Karpas-422 (cell line): ENCODE results near the genes PDRG1, XKR7 and CCM2L.

DNA sequence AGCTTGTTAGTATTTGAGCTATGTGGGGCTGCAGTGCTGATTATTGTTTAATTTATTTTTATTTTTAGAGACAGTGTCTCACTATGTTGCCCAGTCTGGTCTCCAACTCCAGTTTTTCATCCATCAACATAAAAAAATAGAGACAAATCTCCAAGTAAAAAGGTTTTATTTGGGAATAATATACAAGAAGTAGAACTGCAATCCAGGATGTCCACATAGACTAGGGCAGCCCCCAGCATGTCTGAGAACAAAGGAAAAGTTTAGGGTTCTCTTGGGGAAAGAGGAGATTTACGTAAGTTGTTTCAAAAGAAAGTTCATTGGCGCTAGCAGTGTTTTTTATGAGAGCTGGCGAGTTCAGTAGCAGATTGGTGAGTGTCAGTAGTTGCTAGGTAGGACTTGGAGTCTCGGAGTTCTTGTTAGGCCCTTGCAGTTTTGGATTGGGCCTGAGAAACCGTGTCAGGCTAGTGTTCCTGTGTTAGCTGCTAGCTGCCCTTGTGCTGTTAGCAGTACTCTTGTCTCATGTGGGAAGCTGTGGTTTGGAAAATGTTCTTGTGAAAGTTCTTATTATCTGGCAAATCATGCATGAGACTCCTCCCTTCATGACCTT is 24.6 kb downstream of the TTLL9 start:
- PRO-cap: no peak
- RAMPAGE, long total RNA: no peak

DNA sequence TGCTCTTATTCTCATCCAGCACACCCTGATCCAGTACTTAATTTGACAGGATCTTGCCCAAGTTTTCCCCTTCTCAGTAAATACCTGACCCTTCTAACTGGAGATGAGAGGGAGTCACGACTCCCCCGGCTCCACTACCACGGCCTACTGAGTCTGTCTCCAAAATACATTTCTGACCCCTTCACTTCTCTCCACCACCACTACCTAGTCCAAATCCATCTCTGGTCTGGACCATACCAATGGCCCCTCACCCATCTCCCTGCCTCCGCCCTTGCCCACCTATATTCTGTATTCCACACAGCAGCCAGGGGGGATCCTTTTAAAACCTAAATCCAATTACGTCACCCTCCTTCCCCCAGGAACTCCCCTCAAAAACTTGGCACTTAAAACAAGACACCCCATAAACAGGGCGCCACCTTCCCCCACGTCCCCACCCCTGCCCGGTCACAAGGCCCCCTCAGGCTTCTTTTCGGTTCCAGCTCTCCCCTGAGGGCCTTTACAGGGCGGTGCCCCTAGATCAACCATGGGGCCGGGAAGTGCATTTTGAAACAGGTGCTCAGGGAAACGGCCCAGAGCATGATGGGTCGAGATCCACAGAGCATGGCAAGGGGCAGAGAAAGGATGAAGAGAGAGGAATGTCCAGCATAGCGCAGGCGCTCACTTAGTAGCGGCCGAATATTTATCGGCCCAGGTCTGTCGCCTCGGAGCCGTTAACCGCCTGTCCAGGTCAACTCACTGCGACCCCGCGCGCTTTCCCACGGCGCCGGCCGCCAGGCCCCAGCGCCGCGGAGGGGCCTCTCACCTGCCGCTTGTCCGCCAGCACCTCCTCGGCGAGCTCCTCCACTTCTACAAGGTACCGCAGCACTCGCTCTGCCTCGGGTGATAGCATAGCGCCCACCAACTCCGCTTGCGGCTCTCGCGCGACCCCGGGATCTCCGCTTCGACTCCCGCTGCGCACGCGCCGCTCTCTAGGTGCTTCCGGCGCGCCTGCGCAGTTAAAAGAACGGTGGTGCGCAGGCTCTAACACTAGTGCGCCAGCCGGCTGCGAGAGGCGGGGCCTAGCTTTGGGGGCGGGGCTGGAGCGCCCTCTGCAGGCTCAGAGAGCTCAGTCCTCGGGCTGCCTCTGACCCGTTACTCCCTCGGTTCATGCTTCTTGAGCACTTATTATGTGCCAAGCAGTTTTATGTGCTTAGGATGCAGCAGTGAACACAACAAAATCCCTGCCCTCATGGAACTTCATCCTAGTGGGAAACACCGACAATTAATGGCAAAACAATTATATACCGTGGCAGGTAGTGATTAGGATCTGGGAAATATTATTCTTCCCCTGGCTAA is at the start of gene PDRG1:
Gene PDRG1 (minus strand): TSS at position 974 of the 1,335 bp plus-strand sequence.
- PRO-cap: unidirectional peak, minus-strand start at position 855 of the sequence
- RAMPAGE, long total RNA: no peak

GRCh38 chr20:31967762-31969000 is at the start of gene XKR7:
TSS of gene XKR7 (plus strand) at chr20:31968151.
- PRO-cap: no peak
- RAMPAGE, long total RNA: no peak

DNA sequence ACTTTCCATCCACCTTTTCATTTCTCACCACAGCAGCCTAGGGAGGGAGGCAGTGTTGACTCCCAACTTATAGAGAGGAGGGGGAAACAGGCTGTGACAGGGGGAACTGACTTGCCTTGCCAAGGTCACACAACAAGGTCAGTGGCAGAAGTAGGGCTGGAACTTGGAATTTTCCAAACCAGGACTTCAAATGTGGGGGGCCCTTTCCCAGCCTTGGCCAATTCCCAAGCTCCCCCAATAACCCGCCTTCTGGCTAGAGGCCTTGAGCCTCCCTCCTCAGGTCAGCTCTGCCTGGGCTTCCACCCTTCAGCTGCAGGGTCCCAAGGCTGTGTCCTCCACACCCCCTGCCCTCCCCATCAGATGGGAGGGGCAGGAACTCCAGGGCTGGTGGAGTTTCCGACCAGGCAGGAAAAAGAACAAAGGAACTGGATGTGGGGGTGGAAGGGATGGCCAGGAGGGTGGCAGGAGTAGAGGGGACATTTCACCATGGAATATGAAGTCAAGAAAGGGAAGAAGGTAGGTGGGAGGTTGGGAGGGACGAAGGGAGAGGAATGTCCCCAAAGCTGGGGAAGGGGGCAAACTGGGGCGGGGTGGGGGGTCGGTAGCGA is at the start of gene CCM2L:
Gene CCM2L (plus strand): TSS at position 470 of the 608 bp plus-strand sequence.
- PRO-cap: no peak
- RAMPAGE, long total RNA: no peak

GRCh38 chr20:32034403-32035144 is 17.5 kb upstream of the HCK start:
- PRO-cap: no peak
- RAMPAGE, long total RNA: no peak

DNA sequence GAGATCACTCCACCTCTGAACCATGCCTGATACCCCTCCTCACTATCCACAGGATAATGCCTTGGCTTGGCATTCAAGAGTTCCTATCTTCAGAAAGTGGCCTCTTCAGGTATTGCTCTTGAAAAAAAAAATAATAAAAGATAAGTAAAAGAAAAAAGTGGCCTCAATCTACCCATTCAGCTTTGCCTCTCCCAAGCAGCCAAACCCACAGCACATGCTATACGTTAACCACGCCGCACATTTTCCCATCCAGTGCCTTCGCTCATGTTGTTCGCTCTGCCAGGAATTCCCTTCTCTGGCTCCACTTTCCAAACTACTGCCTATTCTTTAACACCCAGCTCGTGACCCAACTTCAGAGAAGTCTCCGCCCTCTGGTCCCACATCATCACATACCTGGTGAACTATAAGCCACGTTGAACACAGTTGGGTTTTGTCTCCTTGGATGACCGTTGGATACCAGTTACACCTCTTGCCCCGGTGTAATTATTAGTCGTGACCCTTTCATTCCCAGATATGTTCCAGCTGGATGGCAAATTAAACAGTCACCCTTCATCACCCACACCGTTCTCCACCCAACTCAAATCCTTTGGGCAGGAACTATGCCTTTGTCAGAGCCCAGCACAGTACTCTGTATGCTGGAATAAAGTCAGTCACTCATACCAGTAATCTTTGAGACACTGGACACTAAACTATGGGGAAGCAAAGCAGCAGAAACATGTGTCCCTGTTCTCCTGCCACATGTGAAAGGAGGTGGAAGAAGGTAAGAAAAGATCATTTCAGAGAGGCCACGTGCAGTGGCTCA is 22.7 kb downstream of the PLAGL2 start:
- PRO-cap: no peak
- RAMPAGE, long total RNA: no peak

DNA sequence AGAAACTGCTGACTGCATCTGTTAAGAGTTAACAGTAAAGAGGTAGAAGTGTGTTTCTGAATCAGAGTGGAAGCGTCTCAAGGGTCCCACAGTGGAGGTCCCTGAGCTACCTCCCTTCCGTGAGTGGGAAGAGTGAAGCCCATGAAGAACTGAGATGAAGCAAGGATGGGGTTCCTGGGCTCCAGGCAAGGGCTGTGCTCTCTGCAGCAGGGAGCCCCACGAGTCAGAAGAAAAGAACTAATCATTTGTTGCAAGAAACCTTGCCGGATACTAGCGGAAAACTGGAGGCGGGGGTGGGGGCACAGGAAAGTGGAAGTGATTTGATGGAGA is 12.8 kb downstream of the PLAGL2 start:
- PRO-cap: no peak
- RAMPAGE, long total RNA: no peak

DNA sequence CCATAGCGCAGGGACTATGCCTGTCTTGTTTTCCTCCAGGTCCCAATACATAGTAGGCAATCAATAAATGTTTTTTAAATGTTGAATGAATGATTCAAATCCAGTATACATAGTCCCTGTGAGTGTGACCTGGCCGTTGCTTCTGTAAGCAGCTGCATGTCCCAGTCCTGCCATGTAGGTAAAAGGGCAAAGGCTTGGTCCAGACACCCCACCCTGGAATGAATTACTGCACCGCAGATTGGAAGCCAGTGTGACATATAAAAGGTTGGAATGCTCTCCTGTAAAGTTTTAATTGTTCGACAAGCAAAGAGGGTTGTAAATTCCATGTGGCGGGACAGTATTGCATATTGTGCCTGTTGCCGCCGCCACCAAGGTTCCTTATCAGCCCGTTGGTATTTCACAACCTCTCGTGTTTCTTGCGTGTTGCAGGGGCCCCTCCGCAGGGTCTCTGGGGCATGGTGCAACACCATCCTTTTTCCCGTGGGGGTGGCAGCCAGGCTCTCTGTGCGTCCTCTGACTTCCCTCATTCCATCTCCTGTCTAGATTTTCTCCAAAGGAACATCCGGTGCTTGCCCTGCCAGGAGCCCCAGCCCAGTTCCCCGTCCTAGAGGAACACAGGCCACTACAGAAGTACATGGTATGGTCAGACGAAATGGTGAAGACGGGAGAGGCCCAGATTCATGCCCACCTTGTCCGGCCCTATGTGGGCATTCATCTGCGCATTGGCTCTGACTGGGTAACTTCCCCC is 20.2 kb downstream of the POFUT1 start:
- PRO-cap: no peak
- RAMPAGE, long total RNA: no peak

DNA sequence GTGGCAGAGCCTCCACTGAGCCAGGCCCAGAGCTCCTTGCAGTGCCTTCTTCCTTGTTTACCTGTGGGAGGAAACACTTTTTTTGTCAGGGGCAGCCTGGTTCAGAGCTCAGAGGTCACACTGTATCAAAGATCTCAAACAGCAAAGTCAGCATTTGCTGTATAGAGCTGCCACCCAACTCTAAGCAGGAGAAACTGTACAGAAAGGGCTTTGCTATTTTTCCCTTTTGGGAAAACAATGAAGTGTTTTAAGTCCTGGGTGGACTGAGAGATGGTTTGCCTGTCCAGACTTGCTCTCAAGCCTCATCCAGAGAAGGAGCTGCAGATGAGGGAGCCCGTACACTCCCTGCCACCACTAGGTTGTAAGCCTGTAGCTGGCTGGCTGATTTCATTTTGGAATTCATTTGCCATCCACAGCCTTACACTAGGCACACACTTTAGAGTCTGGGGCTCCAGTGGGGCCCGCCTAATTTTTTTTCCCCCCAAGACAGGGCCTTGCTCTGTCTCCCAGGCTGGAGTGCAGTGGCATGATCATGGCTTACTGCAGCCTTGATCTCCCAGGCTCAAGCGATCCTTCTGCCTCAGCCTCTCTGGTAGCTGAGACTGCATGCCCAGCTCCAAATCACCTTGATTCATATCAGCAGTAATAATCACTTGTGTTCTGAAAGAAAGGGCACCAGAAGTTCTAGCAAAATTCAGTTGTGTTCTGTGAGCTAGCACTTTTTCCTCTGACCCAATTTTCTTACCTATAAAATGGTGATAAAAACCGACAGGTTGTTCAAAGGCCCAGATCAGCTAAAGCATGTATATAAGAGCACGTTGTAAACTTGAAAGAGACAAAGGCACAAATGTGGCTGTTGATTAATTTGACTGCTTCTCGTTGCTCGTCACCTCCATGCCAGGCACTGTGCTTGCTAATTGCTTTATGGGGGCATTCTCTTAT is 28.5 kb downstream of the POFUT1 start:
- PRO-cap: no peak
- RAMPAGE, long total RNA: no peak

DNA sequence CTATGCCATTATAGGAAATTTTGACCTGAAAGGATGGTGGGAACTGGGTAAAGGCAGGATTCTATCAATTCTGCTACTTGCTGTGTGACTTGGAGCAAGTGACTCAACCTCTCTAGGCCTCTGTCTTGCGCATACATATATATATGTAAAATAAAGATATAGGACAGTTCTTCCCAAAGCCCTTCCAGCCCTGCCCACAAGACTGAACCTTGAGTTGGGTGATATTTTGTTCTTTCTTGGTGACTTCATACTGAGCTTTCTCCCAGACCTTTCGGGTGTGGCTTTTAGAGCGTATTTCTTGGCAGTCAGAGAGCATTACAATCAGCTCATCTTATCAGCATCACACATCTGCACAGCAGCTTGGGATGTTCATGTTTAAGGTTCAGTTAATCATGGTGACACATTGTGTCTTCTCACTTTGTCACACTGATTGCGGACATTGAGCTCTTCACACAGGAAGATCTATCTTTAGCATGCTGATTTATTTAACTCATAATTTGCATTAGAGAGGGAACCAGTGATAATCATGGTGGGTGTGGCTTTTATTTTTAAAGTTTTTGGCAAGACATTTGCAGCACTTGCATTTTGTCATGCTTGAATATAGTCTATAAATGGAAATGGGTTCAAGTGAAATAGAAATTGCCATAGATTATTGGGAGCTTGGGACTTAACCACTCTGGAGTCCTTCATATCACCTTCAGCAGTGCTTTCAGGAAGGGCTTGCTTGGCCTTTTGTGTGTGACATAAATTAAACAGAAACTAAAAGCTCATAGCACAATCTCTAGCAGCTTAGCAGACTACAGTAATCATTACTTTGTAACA is 8.3 kb downstream of the KIF3B start:
- PRO-cap: no peak
- RAMPAGE, long total RNA: no peak

- PRO-cap: no peak
- RAMPAGE, long total RNA: no peak
Measured at GRCh38 chr20:32367390-32368330, 9.5 kb downstream of the ASXL1 start.

DNA sequence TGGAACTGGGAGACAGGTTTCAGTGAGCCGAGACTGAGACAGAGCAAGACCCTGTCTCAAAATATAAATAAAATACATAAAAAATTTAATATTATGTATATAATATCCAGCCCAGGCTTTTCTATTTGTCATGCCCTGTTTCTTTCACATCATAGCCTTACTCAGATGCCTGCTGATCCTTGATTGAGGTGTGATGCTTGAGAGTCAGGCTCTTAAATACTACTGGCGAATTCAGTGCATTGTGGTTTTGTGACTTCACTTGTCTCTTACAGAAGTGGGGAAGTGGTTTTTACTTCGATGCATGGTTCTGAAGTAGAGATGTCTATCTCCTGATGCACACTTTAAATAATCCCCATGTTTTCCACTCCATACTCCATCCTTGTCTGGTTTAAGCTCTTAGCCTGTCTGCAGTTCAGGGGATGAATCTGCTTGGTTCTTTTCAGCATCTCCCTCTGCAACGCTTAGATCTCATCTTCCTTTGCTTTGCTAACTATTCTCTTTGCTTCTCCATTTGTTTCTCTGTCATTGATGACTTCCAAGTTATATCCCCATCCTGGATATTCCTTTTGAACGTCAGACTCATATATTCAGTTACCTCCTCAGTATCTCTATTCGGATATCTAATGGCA is 29.2 kb downstream of the ASXL1 start:
- PRO-cap: no peak
- RAMPAGE, long total RNA: no peak

DNA sequence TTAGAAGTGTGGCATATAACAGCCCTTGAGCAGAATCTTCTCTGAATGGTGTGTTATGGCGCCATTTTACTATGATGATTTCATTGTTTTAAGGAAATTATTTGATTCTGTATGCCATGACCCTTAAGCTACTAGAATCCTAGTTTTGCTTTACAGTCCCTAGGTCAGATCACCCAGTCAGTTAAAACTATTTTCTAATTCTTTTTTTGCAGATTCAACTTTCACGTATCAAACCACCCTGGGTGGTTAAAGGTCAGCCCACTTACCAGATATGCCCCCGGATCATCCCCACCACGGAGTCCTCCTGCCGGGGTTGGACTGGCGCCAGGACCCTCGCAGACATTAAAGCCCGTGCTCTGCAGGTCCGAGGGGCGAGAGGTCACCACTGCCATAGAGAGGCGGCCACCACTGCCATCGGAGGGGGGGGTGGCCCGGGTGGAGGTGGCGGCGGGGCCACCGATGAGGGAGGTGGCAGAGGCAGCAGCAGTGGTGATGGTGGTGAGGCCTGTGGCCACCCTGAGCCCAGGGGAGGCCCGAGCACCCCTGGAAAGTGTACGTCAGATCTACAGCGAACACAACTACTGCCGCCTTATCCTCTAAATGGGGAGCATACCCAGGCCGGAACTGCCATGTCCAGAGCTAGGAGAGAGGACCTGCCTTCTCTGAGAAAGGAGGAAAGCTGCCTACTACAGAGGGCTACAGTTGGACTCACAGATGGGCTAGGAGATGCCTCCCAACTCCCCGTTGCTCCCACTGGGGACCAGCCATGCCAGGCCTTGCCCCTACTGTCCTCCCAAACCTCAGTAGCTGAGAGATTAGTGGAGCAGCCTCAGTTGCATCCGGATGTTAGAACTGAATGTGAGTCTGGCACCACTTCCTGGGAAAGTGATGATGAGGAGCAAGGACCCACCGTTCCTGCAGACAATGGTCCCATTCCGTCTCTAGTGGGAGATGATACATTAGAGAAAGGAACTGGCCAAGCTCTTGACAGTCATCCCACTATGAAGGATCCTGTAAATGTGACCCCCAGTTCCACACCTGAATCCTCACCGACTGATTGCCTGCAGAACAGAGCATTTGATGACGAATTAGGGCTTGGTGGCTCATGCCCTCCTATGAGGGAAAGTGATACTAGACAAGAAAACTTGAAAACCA is 76.5 kb downstream of the ASXL1 start:
- PRO-cap: no peak
- RAMPAGE, long total RNA: no peak

- PRO-cap: no peak
- RAMPAGE, long total RNA: no peak
Measured at GRCh38 chr20:32480843-32481201, 104.3 kb downstream of the NOL4L start.

DNA sequence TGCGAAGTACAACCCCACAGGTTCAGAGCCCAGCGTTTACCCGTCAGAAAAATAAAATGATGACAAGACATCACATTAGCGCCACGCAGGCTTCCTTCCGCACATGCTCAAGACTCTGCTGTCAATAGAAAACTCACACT is 99.9 kb downstream of the NOL4L start:
- PRO-cap: no peak
- RAMPAGE, long total RNA: no peak

DNA sequence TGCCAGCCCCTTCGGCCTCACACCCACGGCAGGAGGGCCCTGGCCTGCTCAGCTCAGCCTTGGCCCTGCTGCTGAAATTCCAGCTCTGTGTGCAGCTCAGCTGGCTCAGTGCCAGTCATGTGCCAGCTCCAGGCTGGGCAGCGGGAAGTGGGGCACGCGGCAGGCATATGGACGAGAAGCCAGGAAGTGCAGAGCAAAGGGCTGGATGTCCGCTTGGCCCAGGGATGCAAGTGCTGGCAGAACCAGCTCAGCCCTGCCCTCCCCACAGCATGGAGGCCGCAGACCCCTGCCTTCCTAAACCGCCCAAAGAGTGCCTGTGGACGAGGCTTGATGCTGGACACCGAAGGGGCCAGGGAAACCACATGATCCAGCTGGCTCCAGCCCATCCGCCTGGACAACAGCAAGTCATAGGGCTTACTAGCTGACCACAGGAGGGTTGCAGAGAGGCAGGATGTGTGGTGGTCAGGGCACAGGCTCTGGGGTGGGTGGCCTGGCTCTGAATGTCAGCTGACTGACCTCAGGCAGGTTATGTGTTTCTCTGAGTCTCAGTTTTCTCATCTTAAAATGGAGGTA is 60.1 kb downstream of the NOL4L start:
- PRO-cap: no peak
- RAMPAGE, long total RNA: no peak

GRCh38 chr20:32777527-32778199 is 15.5 kb downstream of the DNMT3B start:
- PRO-cap: no peak
- RAMPAGE, long total RNA: no peak

DNA sequence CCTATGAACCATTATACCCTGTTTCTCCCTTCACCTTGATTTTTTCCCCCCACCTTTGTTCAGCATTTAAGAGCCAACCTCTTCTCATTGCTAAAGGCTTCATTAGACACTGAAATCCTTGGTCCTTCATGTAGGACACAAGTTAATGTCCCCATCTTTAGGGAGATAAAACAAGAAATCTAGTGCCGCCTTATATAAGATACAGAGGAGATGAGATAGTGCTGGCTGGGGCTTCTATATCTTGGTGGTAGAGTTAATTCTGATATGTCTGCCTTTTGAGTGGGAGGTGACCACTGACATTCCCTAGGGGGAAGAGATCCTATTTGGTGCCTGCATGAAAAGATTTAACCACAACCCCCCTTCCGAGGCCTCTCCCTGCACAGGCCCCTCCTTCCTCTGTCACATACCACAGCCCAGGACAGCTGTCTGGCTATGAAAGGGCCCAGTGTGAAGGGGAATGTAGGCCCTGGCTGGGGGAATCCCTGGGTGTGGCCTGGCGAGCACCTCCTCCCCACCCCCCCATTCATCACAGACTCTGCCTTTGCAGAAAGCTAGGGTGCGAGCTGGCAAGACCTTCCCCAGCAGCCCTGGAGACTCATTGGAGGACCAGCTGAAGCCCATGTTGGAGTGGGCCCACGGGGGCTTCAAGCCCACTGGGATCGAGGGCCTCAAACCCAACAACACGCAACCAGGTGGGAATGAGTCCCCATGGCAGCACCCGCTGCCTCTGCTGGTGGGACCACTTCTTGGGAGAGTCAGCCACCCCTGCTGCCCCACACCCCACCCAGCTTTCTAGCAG is 27.5 kb upstream of the MAPRE1 start:
- PRO-cap: no peak
- RAMPAGE, long total RNA: no peak

GRCh38 chr20:32851249-32851738 is 7.4 kb upstream of the EFCAB8 start:
- PRO-cap: no peak
- RAMPAGE, long total RNA: no peak

DNA sequence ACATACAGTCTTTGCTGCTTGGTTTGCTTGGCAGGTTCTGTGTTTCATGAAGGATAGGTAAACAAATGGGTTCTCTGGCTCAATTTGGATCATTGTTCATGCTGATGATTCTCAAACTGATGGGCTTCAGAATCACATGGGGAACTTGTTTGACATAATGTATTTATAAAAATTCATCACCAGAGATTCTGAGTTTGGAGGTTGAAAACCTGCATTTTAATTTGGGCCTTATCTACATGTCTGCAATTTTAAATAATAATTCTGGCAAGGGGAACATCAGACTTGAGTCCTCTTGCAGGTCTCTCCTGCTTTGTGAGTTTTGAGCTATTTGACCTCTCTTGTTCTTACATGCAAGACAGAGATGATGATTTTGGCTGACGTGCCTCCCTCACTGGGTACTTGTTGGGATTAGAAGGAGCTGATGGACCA is 6.9 kb upstream of the EFCAB8 start:
- PRO-cap: no peak
- RAMPAGE, long total RNA: no peak